ENCODE measurements around a stretch of chr1.

DNA sequence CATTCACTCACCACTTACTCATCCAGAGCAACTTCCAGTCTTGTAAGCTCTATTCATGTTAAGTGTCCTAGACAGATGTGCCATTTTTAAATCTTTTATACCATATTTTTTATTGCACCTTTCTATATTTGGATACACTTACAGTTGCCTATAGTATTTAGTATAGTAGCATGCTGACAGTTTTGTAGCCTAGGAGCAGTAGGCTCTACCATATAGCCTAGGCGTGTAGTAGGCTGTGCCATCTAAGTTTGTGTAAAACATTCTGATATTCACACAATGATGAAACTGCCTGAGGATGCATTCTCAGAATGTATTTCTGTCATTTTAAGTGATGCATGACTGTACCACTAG lies 26.8 kb downstream of the PPP2R5A start:
- RAMPAGE, long total RNA = no peak
- RRBS = no CpG with 5 or more reads among the region's 1 CpG

DNA sequence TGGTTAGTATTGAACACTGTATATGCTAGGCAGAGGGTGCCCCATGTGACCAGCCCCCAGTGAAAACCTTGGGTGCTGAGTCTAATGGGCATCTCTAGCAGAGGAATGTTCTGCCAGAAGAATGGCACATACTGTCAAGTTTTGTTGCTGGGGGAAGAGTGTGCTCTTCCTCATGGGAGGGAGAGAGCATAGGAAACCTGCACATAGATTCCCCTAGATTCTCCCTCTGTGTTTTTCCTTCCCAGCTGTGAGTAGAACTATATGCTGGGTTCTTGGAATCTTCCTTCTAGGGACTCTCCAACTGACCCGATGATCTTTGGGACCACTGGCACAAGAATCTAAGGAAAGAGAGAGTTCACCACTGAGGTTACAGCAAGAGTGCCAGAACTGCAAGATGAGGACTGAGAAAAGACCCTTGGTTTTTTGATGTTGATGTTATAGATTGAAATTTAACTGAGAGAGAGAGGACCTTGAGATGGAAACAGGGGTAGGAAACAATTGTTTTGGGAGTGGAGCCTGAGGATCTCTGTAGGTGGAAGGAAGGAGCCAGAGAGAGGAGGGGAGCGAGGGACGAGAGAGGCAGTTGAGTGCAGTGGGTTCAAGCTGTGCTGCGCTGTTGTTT lies 1.8 kb downstream of the NENF start:
- RAMPAGE, long total RNA = no peak
- RRBS = no CpG with 5 or more reads among the region's 4 CpGs

- RAMPAGE, long total RNA = no peak
- RRBS = no CpG with 5 or more reads among the region's 12 CpGs
These were observed 34.3 kb downstream of the NENF start for GRCh38 chr1:212466717-212467759.

DNA sequence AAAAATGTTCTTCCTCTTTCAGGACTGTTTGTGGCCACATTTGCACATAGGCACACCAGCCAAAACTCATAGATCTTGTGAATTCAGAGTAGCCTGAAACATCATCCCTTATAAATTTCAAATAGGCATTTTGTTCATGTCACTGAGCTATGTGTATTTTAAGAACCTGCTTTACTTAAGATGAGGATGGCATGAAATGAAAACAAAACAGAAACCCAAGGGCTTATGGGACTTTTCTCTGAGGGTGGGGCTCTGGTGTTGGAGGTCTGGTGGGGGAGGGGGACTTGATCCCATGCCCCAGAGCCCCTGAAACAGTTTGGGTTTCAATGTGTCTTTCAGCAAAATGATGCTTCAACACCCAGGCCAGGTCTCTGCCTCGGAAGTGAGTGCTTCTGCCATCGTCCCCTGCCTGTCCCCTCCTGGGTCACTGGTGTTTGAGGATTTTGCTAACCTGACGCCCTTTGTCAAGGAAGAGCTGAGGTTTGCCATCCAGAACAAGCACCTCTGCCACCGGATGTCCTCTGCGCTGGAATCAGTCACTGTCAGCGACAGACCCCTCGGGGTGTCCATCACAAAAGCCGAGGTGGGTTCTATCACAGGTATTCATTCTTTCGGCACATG lies 6.2 kb downstream of the ATF3 start:
- RAMPAGE, long total RNA = no peak
- RRBS = no CpG with 5 or more reads among the region's 9 CpGs

DNA sequence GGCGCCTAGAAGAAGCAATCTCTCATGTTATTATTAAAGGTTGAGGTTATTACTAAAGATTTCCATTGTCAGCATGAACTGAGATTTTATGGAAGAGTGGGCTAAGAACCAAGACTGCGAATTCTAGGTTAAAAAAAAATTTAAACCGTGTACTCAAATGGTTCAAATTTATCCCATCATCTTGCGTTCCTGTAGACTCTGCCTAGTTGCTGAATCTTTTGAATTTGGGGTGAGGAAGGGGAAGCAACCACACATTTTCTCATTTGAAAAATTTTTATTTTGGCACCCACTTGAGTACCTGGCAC lies 298 bp upstream of the GARIN4 start:
- RAMPAGE, long total RNA = no peak
- RRBS = no CpG with 5 or more reads among the region's 4 CpGs

GRCh38 chr1:212635529-212636208 lies 11.4 kb downstream of the GARIN4 start:
- RAMPAGE, long total RNA = no peak
- RRBS = no CpG with 5 or more reads among the region's 11 CpGs

DNA sequence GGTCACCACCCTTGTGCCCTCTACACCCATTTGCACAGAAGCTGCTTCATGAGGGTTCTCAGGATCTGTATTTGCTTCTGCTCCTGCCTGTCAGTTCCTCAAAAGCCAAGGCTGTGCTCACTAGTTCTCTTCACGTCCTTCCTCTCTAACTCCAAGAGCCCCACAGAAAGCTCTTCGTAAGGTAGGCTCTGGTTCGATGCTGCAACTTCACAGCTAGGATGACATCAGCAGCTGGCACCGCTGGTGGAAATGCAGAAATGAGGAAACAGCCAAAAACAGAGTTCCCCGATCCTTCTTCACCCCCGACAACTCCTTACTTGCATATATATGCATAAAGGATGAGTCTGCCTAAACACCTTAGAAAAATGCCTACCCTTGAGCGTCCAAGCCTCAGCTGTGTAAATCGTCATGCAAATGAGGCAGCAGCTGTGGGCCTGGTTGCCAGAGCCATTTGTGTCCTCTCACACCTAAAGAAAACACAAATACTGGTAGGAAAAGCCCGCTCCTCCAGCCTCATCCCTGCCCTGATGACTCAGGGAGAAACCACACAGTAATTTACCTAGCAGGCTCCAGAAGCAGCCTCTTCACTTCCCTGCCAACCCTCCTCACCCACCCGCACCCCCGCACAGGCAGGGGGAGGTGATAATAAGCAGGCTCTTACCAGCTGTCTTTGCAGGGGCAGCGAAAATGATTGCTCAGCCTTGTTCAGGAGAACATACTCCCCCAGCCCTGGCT lies 28.2 kb downstream of the BATF3 start:
- RAMPAGE, long total RNA = no peak
- RRBS = no CpG with 5 or more reads among the region's 12 CpGs

- RAMPAGE, long total RNA = no peak
- RRBS = no CpG with 5 or more reads among the region's 4 CpGs
These were observed 19.6 kb downstream of the SPATA45 start for GRCh38 chr1:212827801-212828198.

- RAMPAGE, long total RNA = no peak
- RRBS = no CpG with 5 or more reads among the region's 12 CpGs
These were observed 477 bp upstream of the FLVCR1 start for GRCh38 chr1:212857633-212857962.

- RAMPAGE, long total RNA = no peak
- RRBS = no CpG with 5 or more reads among the region's 4 CpGs
These were observed 2.7 kb downstream of the FLVCR1 start for GRCh38 chr1:212860608-212861398.

DNA sequence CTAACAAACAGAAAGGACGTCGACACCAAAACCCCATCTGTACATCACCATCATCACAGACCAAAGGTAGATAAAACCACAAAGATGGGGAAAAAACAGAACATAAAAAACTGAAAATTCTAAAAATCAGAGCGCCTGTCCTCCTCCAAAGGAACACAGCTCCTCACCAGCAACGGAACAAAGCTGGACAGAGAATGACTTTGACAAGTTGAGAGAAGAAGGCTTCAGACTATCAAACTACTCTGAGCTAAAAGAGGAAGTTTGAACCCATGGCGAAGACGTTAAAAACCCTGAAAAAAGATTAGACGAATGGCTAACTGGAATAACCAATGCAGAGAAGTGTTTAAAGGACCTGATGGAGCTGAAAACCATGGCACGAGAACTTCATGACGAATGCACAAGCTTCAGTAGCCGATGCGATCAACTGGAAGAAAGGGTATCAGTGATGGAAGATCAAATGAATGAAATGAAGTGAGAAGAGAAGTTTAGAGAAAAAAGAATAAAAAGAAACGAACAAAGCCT lies 163.9 kb downstream of the RPS6KC1 start:
- RAMPAGE, long total RNA = no peak
- RRBS = no CpG with 5 or more reads among the region's 12 CpGs

- RAMPAGE, long total RNA = no peak
- RRBS = no CpG with 5 or more reads among the region's 12 CpGs
These were observed 262.6 kb upstream of the PROX1 start for GRCh38 chr1:213725095-213725728.

DNA sequence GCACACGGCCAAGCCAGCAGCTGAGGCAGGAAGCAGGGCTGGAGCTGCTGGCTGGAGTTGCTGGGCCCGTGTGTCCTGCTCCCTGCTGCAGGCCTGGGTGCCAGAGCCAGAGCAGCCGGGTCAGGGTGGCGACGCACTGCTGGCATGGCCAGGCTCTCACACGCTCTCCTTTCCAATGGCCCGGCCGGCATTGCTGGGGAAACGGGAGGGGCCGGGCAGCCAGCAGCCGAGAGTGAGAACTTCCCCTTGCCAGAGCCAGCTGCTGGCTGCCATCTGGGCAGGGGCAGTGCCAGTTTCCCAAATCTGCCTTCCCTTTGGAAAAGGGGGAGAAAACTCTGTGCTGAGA lies 82.4 kb upstream of the PROX1 start:
- RAMPAGE, long total RNA = no peak
- RRBS = 56% methylated on average over 5 of the region's 11 CpGs

GRCh38 chr1:213921337-213921744 lies 66.4 kb upstream of the PROX1 start:
- RAMPAGE, long total RNA = no peak
- RRBS = no CpG with 5 or more reads among the region's 2 CpGs

- RAMPAGE, long total RNA = no peak
- RRBS = no CpG with 5 or more reads among the region's 6 CpGs
These were observed 14.5 kb downstream of the PROX1 start for GRCh38 chr1:214002226-214002789.

DNA sequence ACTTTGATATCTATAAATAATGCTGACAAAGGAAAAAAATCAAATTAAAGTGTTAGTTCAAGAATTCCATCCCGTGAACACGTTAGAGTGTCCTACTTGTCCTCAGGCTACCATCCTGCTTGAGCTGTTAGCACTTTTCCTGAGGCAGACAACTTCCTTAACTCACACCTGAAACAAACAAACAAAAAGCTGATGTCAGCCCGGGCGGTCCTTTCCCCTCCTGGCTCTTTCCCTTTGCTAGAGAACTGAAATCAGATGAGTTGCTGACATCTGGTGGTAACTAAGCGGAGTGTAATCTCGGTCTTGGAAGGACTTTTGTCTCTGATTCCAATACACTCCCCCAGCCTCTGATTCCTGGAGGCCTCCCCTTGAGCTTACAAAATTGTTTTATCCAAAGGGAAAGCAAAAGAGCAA lies 135.3 kb downstream of the PROX1 start:
- RAMPAGE, long total RNA = no peak
- RRBS = no CpG with 5 or more reads among the region's 6 CpGs

DNA sequence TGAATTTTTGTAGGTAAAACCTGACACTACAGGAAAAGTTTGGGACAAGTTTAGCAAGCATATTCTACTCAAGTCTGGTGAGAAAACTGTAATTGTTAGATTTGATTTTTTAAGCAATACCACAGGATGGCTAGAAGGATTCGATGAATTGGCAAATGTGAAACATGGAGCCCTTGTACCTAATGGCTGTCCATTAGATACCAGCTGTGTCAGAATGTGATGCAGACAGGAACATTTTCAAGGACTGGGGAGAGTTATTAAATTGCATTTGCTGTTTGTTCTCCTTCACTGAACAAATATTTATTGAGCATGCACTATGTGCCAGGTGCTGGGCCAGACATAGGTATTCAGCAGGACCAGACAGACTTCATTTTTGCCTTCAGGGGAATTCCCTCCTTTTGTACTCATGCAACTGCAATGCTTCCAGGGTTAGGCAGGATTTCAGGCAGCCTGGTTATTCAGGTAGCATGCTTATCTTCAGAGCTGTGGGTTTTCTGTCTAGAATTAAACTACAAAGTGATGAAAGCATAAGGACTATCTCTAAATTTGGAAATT lies 64.3 kb upstream of the SMYD2 start:
- RAMPAGE, long total RNA = no peak
- RRBS = no CpG with 5 or more reads among the region's 1 CpG

DNA sequence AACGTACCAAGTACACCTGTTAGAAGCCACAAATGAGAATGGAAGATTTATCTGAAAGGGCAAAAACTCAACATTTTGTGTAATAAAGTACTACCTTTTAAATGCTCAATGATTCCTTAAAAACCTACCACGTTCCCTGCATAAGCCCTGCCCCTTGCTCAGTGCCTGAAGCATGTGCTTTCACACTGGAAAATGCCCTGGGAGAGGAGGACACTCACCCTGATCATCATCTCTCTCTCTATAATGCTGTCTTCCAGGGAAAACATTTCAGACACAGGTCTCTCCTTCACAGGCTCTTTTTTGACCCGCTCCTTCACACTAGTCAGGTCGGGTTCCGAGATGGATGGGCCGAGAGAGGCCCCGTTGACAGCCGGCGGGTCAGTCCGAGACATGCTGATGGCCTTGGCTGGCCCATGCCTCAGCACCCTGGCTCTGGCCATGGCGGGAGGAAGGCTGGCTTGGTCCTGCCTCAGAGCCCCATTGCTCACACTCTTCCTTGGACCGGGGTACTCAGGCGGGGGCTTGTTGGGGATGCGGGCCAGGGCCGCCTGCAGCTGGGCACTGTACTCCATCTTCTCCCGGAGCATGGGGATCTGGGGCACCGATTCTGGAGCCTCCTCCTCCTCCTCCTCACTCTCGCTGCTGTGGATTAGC lies 102.3 kb downstream of the SMYD2 start:
- RAMPAGE, long total RNA = no peak
- RRBS = 96% methylated on average over 5 of the region's 18 CpGs

- RAMPAGE, long total RNA = no peak
These were observed 3.9 kb downstream of the PTPN14 start for GRCh38 chr1:214547513-214547981.

DNA sequence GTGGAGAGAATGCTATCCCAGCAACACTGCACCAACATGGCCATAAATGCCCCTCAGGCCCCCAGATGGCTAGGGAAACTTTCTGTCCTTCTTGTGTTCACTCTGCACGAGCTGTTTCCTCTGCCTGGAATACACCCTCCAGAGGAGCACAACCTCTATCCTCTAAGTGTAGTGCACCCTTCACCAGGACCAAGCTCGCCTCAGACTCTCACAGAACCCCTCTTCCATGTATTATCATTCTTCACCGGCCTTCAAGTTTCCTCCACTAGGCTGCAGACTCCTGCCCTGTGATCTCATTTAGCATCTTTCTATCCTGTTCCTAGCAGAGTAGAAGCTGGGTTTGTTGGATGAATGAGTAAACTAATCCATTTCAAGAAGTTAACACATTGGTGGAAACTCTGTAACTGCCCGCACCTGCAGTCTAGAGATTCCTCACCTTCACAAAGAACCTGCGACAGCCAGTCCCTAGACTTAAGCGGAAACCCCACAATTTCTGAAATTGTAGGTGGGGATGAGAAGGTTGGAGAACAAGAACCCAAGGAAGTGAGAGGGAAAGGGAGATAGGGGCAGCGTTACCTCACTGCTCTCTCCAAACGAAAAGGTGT lies 1.4 kb downstream of the PTPN14 start:
- RAMPAGE, long total RNA = no peak
- RRBS = no CpG with 5 or more reads among the region's 8 CpGs